Gallbladder (tissue), 1 donor: Measurements from ENCODE around the genes PACRGL, ANAPC4 and SEL1L3.

DNA sequence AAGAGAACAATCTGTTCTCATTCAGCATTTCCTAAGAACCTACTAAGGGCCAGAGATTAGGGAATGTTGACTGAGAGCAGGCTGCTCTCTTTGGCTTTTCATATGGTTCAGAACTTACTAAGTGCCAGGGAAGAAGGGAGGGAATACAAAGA, 14.7 kb downstream of the SLIT2 start:
- PRO-cap, result no peak

DNA sequence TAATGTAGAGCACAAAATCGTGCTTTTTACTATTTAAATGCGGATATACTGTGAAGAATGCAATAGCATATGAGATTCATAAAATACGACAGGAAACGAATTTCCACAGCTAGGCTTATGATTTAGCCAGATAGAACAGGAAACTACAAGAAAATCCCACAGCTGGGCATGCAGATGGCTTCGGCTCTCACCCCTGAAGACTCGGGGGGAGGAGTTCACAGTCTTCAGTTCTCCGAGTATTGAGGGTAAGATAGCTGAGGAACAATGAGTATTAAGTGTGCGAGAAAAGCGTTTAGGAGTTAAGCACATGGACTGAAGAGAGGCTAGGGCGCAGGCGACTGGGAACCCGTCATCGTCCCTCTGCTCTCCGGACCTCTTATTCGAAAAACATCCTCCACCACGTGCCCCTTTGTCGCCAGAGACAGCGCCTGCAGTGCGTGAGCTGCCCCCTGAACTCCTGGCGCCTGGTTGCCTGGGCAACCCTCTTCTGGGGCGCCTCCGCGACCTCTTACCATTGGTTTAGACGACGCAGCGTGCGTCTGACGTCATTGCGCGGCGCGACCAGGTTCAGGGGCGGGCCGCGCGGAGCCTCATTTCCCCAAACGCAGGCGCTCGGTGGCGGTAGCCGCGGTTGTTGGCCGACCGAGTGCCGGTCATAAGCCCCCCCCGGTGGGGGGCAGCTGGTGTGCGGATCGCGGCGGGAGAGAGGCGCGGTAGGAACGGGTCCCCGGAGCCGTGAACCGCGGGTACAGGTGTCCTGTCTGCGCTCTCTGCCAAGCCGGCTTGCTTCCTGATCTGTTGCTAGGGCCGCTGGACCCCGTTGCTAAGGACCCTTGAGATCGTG, at the start of gene PACRGL:
PACRGL (plus strand) TSS at position 593 of the 844 bp plus-strand sequence.
- PRO-cap, result bidirectional peak, plus-strand start at position 658 of the sequence, minus-strand start at position 489 of the sequence

GRCh38 chr4:23158508-23158901, 642.6 kb upstream of the ADGRA3 start:
- PRO-cap, result no peak

DNA sequence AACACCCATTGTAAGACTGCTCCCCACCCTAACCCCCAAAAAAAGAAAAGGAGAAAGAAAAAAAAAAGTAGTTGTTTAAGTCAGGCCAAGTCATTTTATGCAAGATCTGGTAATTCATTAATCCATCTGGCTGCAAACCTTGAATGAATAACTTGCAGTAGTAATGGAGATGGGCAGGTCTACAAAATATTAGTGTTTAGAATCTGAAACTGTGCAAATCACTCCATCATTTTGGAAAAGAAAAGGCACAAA, 13.2 kb downstream of the PPARGC1A start:
- PRO-cap, result no peak

GRCh38 chr4:23880395-23881481, 9.1 kb downstream of the PPARGC1A start:
- PRO-cap, result no peak

DNA sequence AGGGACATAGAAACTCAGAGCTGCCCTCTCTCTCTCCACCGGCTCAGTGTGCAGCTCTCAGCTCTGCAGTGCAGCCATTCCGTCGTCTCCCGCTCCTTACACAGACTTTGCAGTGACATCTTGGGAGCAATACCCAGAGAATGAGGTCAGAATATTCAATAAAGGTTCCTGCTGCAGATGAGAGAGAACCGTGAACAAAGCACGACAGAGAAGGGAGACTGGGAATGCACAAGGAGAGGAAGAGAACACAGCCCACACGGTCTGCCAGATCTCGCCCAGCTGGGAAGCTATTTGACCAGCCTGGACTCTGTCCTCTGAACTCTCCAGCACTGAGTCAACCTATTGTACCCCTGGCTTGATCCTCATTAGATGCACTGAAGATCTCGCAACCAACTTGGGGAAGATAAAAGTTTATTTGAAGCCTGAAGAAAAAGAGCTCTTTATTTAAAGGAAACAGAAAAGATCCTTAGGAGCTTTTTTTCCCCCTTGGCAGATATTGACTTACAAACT, 118.1 kb upstream of the PPARGC1A start:
- PRO-cap, result no peak

DNA sequence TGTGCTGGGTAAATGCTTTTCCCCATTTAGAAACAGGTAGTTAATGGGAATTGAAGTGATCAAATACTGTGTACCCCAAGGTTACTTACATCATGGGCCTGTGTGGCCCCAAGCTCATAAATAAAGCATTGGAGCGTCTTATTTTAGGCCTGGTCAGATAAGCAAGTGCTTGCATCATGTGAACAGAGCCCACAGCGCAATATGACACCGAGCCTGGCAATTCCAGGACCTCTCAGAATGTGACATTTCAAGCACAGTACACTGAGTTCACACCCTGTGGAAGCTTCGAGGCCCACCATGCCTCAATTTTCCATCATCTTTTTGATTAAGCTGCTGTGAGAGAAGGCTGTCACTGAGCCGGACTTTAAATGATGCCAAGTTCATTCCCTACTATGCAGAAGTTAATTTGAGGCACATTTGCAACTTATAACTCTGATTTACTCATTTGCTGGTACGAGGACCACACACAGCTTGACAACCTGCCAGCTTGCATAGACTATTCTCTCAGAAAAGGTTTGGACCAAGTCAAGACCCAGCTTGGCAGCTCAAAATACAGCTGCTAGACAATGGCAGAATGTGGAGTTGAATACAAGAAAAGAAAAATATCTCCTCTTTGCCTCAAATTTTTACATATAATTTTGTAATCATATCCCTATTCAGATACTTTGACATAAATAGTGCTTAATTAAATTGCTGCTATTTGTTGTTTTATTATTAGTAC, 339.0 kb downstream of the DHX15 start:
- PRO-cap, result no peak

DNA sequence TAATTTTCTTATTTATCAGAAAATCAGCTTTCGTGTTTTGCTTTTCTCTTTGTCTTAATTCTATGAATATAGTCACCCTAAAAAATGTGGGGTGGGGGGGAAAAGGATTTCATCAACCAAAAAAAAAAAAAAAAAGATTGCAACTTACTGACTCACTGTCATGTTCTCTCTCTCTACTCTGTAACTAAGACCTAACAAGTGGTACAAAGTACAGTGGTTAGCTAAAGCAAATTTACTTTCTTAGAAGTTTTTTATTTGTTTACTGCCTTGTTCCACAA, 271.9 kb downstream of the DHX15 start:
- PRO-cap, result no peak

- PRO-cap, result no peak
These were observed 1.4 kb upstream of the SOD3 start for GRCh38 chr4:24794058-24794387.

DNA sequence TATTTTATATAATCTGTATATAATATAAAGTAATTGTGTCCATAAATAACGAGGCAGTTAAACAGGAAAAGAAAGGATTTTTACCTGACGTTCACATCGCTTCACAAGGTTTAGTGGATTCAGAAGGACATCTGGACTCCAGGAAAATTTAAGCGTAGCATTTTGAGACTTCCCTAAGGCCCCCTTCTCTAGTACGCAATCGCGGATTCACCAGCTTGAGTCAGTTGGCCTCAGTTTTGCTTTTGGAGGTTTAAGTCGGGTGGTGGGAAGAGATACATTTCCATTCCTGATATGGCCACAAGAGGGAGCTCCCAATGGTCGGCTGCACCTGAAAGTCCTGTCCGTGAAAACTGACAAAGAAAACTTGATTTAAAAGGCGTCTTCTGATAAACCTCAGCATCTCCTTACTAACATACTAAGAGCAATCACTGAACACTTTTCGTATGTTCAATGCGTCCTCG, 50.7 kb downstream of the LGI2 start:
- PRO-cap, result unidirectional peak, minus-strand start at position 209 of the sequence

DNA sequence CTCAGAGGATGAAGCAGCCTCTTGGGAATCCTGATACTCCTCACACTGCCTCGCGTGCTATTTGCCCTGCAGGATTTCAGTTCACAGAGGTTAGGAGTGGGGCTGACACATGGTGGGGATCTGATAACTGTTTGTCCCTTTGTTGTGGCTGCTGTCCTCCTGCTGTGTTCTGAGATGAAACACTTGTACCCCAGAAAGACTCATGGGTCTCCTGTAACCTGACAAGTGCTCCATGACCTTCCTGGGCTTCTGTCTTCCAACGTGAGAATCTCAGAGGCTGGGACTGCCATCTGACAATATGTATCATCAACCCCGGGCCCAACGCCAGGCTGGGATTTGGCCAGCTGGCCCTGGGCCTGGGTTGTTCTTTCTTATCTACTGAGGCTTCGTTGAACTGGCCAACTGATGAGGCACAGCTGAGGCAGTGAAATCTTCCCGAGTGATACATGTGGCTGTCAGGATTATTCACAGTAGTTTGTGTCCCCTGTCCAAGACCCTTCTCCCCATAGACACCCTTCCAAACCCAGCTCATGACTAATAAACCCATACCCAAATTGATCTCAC, 60.8 kb downstream of the SEPSECS start:
- PRO-cap, result no peak

GRCh38 chr4:25158673-25159248, 1.5 kb downstream of the SEPSECS start:
- PRO-cap, result no peak

DNA sequence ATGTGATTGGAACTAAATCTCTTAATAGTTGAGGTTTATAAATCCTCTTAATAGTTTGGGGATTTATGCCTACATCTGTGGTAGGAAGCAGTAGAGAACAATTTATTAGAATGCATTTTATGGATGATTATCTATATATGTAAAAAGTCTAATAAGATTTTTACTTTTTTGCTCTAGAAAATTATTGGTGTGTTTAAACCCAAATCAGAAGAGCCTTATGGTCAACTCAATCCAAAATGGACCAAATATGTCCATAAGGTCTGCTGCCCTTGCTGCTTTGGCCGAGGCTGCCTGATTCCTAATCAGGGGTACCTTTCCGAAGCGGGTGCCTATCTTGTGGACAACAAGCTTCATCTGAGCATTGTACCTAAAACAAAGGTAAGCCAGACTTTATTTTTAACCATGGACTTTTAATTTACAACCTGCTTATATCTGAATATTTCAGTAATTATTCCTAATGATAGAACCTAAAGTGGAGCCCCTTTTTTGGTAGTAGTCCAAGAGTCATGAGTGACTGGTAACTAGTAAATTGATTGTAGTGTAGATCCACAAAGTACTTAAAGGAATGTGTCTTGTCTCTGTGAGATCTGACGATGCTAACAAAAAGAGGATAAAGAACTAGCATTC, 21.2 kb downstream of the PI4K2B start:
- PRO-cap, result no peak

DNA sequence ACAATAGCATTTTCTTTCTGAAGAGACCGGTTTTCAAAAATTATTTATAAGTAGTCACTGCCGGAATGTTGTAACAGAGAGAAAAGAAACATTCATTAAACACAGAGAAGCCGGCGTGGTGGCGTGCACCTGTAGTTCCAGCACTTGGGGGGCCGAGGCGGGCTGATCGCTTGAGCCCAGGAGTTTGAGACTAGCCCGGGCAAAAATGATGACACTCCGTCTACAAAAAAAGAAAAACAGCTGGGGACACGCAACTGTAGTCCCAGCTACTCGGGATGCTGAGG, 855 bp downstream of the ZCCHC4 start:
- PRO-cap, result no peak

GRCh38 chr4:25376605-25377750, at the start of gene ANAPC4:
Gene ANAPC4, plus strand, starts transcription at chr4:25377263.
- PRO-cap, result bidirectional peak, plus-strand start at chr4:25377210, minus-strand start at chr4:25377002

DNA sequence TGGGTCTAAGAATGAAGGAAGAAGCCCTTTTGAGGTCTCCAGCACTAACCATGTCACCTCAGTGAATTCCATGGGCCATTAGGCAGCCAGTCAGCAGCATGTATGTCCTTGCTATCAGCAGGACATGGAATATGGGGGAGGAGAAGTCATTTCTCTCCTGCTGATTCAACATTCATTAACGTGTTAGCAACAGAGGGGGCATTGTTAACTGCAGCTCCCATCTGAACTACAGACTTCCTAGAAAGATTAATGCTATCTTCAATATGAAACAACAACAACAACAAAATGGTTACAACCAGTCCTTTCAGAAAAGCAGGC, 120.4 kb upstream of the SLC34A2 start:
- PRO-cap, result no peak

DNA sequence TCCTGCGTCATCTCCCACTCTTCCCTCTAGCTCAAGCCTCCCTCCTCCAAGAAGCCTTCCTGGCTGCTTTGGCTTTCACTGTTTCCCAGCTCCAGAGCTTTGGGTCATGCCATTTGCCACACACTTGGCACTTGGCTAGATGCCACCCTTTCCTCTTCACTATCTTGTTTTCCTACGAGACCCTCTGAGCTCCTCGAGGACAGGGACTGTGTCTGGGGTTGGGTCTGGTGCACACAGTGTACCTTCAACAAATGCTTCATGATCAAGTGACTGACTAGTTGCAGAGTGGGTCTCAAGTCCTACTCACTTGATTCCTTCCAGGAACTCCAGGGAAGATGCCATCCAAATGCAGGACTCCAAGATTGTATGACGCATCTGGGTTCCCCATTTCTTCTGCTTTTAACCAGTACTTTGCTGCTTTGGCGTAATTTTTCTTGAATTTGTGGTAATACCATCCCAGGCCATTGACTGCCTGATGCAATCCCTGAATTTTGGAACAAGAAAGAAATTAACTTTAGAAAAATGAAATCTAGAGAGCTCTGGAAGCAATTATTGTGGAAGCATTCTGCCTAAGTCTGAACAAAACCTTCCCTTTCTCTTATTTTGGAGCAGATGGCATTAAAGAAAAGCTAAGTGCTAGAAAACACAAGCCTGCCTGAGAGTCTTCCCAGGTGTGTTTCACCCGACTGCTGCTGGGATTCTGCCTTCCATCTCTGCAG, 80.7 kb downstream of the SEL1L3 start:
- PRO-cap, result no peak

GRCh38 chr4:25862646-25863405, at the start of gene SEL1L3:
Gene SEL1L3, minus strand, starts transcription at chr4:25862988.
- PRO-cap, result bidirectional peak, plus-strand start at chr4:25863265, minus-strand start at chr4:25862988

DNA sequence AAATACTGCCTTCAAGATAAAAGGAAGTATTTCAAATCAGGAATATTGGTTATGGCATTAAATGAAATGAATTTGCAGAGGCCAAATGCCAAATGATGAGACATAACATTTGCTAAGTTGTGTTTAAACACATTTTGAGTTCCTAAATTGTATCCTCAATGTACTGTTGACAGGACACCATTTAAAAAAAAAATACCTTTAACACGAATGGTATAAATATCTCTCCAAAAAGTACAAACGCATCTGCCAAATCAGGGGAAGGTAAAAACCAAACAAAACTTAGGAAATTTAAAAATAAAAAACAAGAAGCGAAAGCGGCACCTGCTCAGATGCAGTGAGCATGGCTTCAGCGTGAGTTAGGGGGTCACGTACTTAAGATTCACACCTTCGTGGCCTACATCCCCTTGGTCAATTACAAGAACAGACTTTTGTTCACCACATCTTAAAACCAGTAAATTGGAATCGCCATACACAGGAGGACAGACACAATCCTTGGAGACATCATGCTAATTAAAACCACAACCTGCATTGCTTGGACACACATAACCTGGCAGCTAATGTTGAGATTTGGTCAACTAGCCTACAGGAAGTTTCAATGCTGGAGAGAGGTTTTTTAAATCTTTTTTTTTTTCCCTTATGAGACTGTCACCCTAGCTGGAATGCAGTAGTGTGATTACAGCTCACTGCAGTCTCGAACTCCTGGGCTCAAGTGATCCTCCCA, 12.4 kb upstream of the SEL1L3 start:
- PRO-cap, result no peak

- PRO-cap, result no peak
These were observed 100.2 kb upstream of the RBPJ start for GRCh38 chr4:26220599-26220944.